Endothelial cell of umbilical vein (primary cell): ENCODE data around the gene B3GNT3.

DNA sequence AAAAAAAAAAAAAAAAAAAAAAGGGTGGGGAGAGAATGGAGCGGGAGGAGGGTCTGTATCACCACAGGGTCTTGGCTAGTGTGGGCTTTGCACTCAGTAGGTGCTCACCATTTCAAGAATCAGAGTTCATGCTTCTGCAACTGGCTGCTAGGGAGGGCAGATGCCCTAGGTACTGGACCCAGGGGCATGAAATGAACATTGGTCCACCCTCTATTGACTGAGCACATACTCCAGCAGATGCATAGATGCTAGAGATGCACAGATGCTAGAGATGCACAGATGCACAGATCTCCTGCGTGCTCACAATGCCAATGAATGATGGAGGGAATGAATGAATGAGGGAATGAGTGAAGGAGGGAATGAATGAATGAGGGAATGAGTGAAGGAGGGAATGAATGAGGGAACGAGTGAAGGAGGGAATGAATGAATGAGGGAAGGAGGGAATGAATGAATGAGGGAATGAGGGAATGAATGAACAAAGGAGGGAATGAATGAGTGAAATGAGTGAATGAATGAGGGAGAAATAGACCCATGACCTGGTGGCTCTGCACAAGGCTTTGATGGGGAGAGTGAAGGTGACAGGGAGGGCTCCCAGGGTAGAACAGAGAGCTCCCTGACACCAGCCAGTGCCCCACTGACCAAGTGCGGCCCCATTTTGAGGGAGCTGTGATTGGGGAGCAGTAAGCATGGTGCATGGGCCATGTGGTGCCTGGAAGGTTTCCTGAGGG lies 12.5 kb downstream of the SLC27A1 start:
- PRO-cap, result no peak
CAGE:
- cytosol, long polyA minus RNA, result no peak
- cytosol, long polyA plus RNA, result no peak
- long polyA plus RNA, result no peak
- nucleus, long polyA minus RNA, result no peak
- nucleus, long polyA plus RNA, result no peak

GRCh38 chr19:17515935-17516462 lies 4.5 kb downstream of the PGLS start:
- PRO-cap, result no peak
CAGE:
- cytosol, long polyA minus RNA, result no peak
- cytosol, long polyA plus RNA, result no peak
- long polyA plus RNA, result no peak
- nucleus, long polyA minus RNA, result no peak
- nucleus, long polyA plus RNA, result no peak

GRCh38 chr19:17555040-17555571 lies 343 bp upstream of the COLGALT1 start:
- PRO-cap, result bidirectional peak, plus-strand start at chr19:17555695, minus-strand start at chr19:17555489
CAGE:
- cytosol, long polyA minus RNA, result no peak
- cytosol, long polyA plus RNA, result no peak
- long polyA plus RNA, result no peak
- nucleus, long polyA minus RNA, result no peak
- nucleus, long polyA plus RNA, result no peak

- PRO-cap, result no peak
CAGE:
- cytosol, long polyA minus RNA, result no peak
- cytosol, long polyA plus RNA, result no peak
- long polyA plus RNA, result no peak
- nucleus, long polyA minus RNA, result no peak
- nucleus, long polyA plus RNA, result no peak
Measured at GRCh38 chr19:17572239-17572909, 16.9 kb downstream of the COLGALT1 start.

GRCh38 chr19:17766486-17766991 lies 15.3 kb downstream of the FCHO1 start:
- PRO-cap, result no peak
CAGE:
- cytosol, long polyA minus RNA, result no peak
- cytosol, long polyA plus RNA, result no peak
- long polyA plus RNA, result no peak
- nucleus, long polyA minus RNA, result no peak
- nucleus, long polyA plus RNA, result no peak

DNA sequence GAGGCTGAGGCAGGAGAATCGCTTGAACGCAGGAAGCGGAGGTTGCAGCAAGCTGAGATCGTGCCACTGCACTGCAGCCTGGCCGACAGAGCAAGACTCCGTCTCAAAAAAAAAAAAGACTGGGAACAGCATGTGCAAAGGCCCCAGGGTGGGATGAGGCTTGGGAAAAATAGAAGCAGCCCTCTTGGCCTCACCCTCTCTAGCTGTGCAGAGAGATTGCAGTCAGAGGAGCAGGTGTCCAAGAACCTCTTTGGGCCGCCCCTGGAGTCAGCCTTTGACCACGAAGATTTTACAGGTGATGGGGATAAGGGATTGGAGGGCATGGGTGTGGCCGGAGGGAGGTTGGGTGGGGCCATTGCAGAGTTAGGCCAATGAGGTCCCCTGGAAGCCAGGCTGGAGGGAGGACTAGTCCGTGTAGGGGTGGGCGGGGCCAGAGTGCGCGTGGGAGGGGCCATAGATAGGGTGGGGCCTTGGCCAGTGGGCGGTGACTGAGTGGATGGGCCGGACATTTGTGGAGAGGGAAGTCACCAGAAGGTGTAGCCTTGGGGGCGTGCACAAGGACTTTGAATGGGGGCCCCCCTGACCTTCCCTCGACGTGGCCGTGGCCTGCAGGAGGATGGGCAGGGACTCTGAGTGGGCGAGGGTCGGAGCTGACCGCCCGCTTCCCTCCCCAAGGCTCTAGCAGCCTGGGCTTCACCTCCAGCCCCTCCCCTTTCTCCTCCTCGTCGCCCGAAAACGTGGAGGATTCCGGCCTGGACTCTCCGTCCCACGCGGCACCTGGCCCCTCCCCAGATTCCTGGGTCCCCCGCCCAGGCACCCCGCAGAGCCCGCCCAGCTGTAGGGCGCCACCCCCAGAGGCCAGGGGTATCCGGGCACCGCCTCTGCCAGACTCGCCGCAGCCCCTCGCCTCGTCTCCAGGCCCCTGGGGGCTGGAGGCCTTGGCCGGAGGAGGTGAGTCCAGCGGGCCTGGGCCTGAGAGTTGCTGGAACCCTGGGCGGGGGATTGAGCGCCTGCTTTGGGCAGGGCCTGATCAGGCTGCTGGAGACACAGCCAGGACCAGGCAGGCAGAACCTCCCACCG lies 16.7 kb upstream of the B3GNT3 start:
- PRO-cap, result unidirectional peak, plus-strand start at position 509 of the sequence
CAGE:
- cytosol, long polyA minus RNA, result no peak
- cytosol, long polyA plus RNA, result no peak
- long polyA plus RNA, result start-site peak on the plus strand centred at position 872 of the sequence, 49 bp wide, 25 and 16 reads in 2 replicates
- nucleus, long polyA minus RNA, result start-site peak on the plus strand centred at position 521 of the sequence, 19 bp wide, 6 reads
- nucleus, long polyA plus RNA, result no peak

- PRO-cap, result no peak
CAGE:
- cytosol, long polyA minus RNA, result no peak
- cytosol, long polyA plus RNA, result no peak
- long polyA plus RNA, result no peak
- nucleus, long polyA minus RNA, result no peak
- nucleus, long polyA plus RNA, result no peak
Measured at GRCh38 chr19:17779334-17780203, 15.4 kb upstream of the B3GNT3 start.

DNA sequence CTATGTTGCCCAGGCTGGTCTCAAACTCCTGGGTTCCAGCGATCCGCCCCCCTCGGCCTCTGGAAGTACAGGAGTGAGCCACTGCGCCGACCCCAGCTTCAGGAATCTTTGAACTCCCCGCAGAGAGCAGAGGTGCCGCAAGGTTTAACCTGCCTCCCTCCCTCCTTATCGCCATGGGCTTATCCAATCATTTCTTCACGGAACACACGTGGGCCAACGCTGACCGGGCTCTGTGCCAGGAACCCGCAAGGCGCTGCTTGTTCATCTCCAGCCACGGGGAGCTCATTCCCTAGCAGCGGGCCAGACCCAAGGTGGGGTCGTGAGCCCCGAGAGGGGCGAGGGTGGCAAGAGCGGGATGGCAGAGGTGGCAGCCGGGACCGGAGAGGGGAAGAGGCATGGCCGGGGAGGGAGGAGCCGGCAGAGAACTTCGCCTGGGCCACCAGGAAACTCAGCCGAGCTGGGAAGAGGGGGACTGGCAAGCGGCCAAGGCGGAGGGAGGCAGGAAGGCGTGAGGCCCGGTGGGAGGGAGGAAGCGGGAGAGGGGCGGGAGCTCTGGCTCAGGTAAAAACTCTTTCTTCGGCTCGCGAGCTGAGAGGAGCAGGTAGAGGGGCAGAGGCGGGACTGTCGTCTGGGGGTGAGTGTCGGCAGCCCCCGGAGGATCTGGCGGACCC lies at the start of gene B3GNT3:
Gene B3GNT3, plus strand, starts transcription at position 566 of the 671 bp plus-strand sequence.
- PRO-cap, result no peak
CAGE:
- cytosol, long polyA minus RNA, result no peak
- cytosol, long polyA plus RNA, result no peak
- long polyA plus RNA, result no peak
- nucleus, long polyA minus RNA, result no peak
- nucleus, long polyA plus RNA, result no peak

DNA sequence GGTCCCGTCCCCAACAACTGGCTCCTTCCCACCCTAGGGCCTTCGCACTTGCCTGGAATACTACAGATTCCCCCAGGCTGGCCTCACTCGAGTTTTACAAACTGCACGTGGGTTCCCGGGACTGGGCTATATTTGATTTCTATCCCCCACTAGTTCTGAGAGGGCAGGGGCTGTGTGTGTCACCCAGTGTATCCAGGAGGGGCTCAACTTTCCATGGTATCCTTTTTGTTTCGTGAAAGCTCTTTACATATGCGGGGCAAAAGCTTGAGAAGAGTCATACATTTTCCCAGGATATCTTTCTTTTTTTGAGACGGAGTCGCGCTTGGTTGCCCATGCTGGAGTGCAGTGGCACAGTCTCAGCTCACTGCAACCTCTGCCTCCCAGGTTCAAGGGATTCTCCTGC lies 4.8 kb downstream of the RPL18A start:
- PRO-cap, result no peak
CAGE:
- cytosol, long polyA minus RNA, result no peak
- cytosol, long polyA plus RNA, result no peak
- long polyA plus RNA, result no peak
- nucleus, long polyA minus RNA, result no peak
- nucleus, long polyA plus RNA, result no peak

GRCh38 chr19:17967209-17967602 lies 299 bp downstream of the KCNN1 start:
- PRO-cap, result no peak
CAGE:
- cytosol, long polyA minus RNA, result no peak
- cytosol, long polyA plus RNA, result no peak
- long polyA plus RNA, result no peak
- nucleus, long polyA minus RNA, result no peak
- nucleus, long polyA plus RNA, result no peak

- PRO-cap, result no peak
CAGE:
- cytosol, long polyA minus RNA, result no peak
- cytosol, long polyA plus RNA, result no peak
- long polyA plus RNA, result no peak
- nucleus, long polyA minus RNA, result no peak
- nucleus, long polyA plus RNA, result no peak
Measured at GRCh38 chr19:18000685-18000913, 7.4 kb upstream of the ARRDC2 start.

- PRO-cap, result unidirectional peak, plus-strand start at chr19:18007223
CAGE:
- cytosol, long polyA minus RNA, result no peak
- cytosol, long polyA plus RNA, result no peak
- long polyA plus RNA, result no peak
- nucleus, long polyA minus RNA, result no peak
- nucleus, long polyA plus RNA, result no peak
Measured at GRCh38 chr19:18006758-18007571, 1.0 kb upstream of the ARRDC2 start.

GRCh38 chr19:18008708-18010043 lies 1.2 kb downstream of the ARRDC2 start:
- PRO-cap, result no peak
CAGE:
- cytosol, long polyA minus RNA, result no peak
- cytosol, long polyA plus RNA, result no peak
- long polyA plus RNA, result no peak
- nucleus, long polyA minus RNA, result no peak
- nucleus, long polyA plus RNA, result no peak

GRCh38 chr19:18021026-18021948 lies 13.3 kb downstream of the ARRDC2 start:
- PRO-cap, result bidirectional peak, plus-strand start at chr19:18021662, minus-strand start at chr19:18021531
CAGE:
- cytosol, long polyA minus RNA, result no peak
- cytosol, long polyA plus RNA, result no peak
- long polyA plus RNA, result no peak
- nucleus, long polyA minus RNA, result start-site peak on the plus strand at chr19:18021758-18021765, 31 reads
- nucleus, long polyA plus RNA, result no peak

GRCh38 chr19:18023406-18024266 lies 15.7 kb downstream of the ARRDC2 start:
- PRO-cap, result bidirectional peak, plus-strand start at chr19:18024052, minus-strand start at chr19:18023955
CAGE:
- cytosol, long polyA minus RNA, result start-site peak on the plus strand at chr19:18024042-18024088, 15 reads
- cytosol, long polyA plus RNA, result no peak
- long polyA plus RNA, result no peak
- nucleus, long polyA minus RNA, result start-site peak on the plus strand at chr19:18024002-18024082, 10 reads; start-site peak on the plus strand at chr19:18024138-18024155, 8 reads
- nucleus, long polyA plus RNA, result no peak

- PRO-cap, result no peak
CAGE:
- cytosol, long polyA minus RNA, result no peak
- cytosol, long polyA plus RNA, result no peak
- long polyA plus RNA, result no peak
- nucleus, long polyA minus RNA, result no peak
- nucleus, long polyA plus RNA, result no peak
Measured at GRCh38 chr19:18046014-18046634, 38.2 kb downstream of the ARRDC2 start.

DNA sequence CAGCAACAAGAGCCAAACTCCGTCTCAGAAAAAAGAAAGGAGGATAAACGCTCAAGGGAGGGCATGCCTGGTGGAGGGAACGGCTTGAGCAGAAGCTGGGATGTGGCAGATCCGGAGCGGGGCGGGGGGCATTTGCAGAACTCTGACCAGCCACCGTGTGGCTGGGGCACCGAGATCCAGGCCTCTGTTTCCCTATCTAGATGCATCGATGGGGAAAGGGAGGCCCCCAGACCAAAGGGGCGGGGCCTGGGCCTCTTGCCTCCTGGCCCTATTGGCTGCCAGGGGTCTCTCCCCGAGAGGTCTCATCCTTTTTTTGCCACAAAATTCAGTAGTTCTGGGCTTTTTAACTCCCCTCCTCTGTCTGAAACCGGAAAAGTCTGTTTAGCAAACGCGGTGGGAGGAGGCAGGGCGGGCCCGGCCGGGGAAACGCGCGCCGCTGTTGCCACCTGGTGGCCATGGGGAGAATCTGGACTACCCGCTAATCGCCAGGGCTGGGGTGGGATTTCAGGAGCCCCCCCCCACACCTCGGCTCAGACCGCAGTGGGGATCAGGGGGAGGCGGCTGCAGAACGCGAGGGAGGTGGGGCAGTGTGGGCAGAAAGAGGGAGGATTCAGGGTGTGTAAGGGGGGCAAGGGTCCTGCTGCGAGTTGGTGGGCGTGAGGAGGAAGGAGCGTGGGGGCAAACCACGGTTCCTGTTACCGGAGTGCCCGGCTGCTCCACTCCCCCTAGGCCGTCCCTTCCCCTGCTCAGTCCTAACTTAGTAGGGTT lies 28.4 kb downstream of the IL12RB1 start:
- PRO-cap, result unidirectional peak, minus-strand start at position 363 of the sequence
CAGE:
- cytosol, long polyA minus RNA, result no peak
- cytosol, long polyA plus RNA, result no peak
- long polyA plus RNA, result no peak
- nucleus, long polyA minus RNA, result no peak
- nucleus, long polyA plus RNA, result no peak

DNA sequence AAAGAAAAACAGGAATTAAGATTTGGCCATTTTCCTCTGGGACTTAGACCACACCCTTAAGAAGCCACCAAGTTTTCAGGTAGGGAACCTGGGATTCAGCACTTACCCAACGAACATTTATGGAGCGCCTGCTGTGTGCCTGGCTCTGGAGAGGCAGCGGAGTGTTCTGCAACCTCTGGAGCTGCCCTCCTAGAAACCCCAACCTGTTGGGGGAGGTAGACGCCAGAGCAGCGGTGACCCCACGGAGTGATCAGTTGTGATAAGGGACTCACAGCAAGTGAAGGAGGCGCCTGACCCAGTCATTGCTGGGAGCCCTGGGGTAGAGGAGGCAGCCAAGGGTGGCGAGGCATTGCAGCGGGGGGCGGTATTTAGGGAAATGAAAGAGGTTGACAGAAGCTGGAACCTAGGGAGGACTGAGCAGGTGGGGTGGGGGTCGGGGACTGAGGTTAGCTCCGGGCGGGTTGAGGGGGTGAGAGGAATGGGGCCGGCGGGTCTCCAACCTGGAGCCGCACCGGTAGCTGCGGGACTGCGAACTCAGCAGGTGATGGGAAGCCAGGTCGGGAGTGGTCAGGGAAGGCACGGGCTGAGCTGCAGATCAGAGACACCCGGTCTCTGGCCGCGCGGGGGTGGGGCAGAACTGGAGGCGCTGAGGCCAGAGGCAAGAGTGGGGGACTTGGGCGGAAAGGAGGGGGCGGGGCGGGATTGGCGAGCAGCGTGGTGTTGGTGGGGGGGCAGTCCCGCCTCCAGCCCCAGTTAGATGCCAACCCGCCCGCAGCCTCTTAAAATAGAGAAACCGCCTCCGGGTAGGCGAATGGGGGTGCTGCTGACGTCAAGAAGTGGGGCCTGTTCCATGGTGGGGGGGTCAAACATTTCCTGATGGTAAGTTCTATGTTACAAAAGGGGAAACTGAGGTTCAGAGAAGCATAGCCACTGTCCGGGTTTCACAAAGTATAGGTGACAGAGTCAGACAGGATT lies 1.4 kb downstream of the MAST3 start:
- PRO-cap, result no peak
CAGE:
- cytosol, long polyA minus RNA, result no peak
- cytosol, long polyA plus RNA, result no peak
- long polyA plus RNA, result no peak
- nucleus, long polyA minus RNA, result no peak
- nucleus, long polyA plus RNA, result no peak

DNA sequence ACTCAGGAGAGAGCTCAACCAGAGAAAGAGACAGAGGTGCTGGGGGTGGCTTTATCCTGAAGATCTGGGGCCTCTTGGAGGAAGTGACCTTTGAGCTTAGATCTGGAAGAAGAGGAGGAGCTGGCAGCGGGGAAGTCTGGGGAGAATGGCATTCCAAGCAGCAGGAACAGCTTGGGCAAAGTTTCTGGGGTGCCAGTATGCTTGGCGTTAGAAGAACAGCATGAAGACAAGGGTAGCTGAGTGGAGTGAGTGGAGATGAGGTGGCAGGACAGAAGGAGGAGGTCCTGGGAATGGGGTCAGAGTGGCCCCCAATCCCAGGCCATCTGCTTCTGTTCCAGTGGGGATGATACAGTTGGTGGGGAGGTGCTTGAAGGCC lies 11.4 kb downstream of the MAST3 start:
- PRO-cap, result no peak
CAGE:
- cytosol, long polyA minus RNA, result no peak
- cytosol, long polyA plus RNA, result no peak
- long polyA plus RNA, result no peak
- nucleus, long polyA minus RNA, result no peak
- nucleus, long polyA plus RNA, result no peak

- PRO-cap, result no peak
CAGE:
- cytosol, long polyA minus RNA, result no peak
- cytosol, long polyA plus RNA, result no peak
- long polyA plus RNA, result no peak
- nucleus, long polyA minus RNA, result no peak
- nucleus, long polyA plus RNA, result no peak
Measured at GRCh38 chr19:18110900-18111457, 13.4 kb downstream of the MAST3 start.